Stomach (tissue), 7 donors: ENCODE data around the gene SPDYE17.

DNA sequence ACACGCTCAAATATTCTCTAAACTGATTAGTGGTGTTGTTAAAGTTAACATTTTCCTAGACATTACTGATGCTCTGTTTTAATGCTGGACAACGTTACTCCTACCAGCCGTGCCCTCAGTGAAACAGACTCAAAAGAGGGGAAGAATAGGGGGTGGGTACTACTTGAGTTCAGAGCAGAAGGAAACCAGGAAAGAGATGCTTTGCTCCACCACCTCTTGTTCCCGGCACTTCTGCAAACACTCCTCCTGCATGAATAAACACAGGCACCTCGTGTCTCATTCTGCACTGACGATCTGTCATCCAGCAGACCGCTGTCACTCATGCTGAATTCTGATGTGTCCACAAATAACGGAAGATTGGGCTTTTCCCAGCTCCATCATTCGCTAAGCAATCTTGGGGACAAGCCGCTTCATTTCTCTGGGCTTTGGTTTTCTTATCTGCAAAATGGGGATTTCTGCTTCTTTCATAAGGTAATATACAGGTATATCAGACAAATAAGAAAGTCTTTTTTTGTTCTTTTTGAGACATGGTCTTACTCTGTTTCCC lies 26.7 kb downstream of the YWHAG start:
- PRO-cap, result no peak
- RAMPAGE, long total RNA, 5 experiments, result no peak in any of the 5 experiments
- RRBS, result no CpG with 5 or more reads among the region's 10 CpGs

- PRO-cap, result no peak
- RAMPAGE, long total RNA, 5 experiments, result no peak in any of the 5 experiments
- RRBS, result 1% methylated on average over 17 of the region's 27 CpGs
These were observed 510 bp downstream of the YWHAG start for GRCh38 chr7:76358388-76358573.

DNA sequence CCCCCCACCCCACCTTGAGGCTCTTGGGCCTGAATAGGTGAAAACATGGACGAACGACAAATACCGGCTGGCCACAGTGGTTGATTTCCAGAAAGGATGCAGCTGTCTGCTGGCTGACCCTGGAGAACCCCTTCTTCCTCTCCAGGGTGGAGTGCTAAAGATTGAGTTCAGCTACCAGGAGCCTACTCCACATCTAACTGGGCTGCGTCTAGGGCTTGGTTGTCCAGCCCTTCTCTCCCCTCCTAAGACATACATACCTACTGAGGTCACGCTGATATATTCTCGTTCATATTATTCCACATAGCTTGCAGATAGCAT lies 887 bp upstream of the YWHAG start:
- PRO-cap, result bidirectional peak, plus-strand start at position 185 of the sequence, minus-strand start at position 98 of the sequence
- RAMPAGE, long total RNA, 5 experiments, result no peak in any of the 5 experiments
- RRBS, result no CpG with 5 or more reads among the region's 6 CpGs

GRCh38 chr7:76373107-76373626 lies 14.4 kb upstream of the YWHAG start:
- PRO-cap, result unidirectional peak, plus-strand start at chr7:76373485
- RAMPAGE, long total RNA, 5 experiments, result no peak in any of the 5 experiments
- RRBS, result no CpG with 5 or more reads among the region's 6 CpGs

DNA sequence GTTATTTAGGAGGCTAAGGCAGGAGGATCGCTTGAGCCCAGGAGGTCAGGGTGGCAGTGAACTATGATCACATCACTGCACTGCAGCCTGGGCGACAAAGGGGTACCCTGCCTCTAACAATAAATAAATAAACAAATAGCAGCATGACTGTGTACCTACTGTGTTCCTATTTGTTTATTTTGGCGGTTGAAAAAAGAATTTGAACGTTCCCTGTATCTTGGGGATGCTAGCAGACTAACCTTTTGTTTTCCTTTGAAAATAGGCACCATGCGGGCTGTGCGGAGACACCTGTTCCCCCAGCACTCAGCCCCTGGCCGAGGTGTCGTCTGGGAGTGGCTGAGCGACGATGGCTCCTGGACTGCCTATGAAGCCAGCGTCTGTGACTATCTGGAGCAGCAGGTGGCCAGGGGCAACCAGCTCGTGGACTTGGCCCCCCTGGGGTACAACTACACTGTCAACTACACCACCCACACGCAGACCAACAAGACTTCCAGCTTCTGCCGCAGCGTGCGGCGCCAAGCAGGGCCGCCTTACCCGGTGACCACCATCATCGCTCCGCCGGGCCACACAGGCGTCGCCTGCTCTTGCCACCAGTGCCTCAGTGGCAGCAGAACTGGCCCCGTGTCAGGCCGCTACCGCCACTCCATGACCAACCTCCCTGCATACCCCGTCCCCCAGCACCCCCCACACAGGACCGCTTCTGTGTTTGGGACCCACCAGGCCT lies 20.9 kb downstream of the DTX2 start:
- PRO-cap, result no peak
- RAMPAGE, long total RNA, 5 experiments, result start-site peak on the plus strand in 4 of 5 experiments, centred at positions 280 to 407 of the sequence, 12 to 53 reads per replicate
- RRBS, result no CpG with 5 or more reads among the region's 29 CpGs

GRCh38 chr7:76605767-76606518 lies 21.1 kb downstream of the POMZP3 start:
- PRO-cap, result no peak
- RAMPAGE, long total RNA, 5 experiments, result start-site peak on the plus strand in 1 of 5 experiments, at chr7:76606117-76606136 at its widest, 7 reads per replicate
- RRBS, result no CpG with 5 or more reads among the region's 9 CpGs

- PRO-cap, result no peak
- RAMPAGE, long total RNA, 5 experiments, result start-site peak on the plus strand in 1 of 5 experiments, at chr7:76610314-76610531 at its widest, 8 to 11 reads per replicate
- RRBS, result no CpG with 5 or more reads among the region's 12 CpGs
These were observed 16.9 kb downstream of the POMZP3 start for GRCh38 chr7:76609991-76610849.

DNA sequence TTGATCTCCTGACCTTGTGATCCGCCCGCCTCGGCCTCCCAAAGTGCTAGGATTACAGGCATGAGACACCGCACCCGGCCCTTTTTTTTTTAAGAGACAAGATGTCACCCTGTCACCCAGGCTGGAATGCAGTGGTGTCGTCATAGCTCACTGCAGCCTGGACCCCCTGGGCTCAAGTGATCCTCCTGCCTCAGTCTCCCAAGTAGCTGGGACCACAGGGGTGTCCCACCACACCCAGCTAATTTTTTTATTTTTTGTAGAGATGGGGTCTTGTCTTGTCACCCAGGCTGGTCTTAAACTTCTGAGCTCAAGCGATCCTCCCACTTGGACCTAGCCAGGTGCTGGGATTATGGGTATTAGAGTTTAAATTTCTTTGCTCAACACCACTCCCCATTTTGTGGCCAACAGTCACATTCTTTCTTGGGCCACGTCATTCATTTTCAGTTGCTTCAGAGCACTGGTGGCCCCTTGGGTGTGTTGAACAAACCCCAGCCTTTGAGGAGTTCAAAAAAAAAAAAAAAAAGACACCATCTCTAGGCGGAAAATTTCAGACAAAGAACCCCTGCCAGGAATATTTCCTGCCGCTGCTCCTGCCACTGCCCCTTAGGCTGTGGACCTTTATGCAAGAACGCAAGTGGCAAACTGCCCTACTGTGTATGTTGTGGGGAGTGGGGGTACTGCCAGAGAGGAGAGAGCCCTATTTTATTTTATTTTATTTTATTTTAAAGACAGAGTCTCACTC lies 77.1 kb downstream of the SPDYE17 start:
- PRO-cap, result no peak
- RAMPAGE, long total RNA, 5 experiments, result no peak in any of the 5 experiments
- RRBS, result no CpG with 5 or more reads among the region's 11 CpGs

GRCh38 chr7:77032164-77032601 lies at the start of gene SPDYE17:
TSS of gene SPDYE17 (minus strand) at chr7:77032361.
- PRO-cap, result no peak
- RAMPAGE, long total RNA, 5 experiments, result no peak in any of the 5 experiments
- RRBS, result no CpG with 5 or more reads among the region's 8 CpGs

GRCh38 chr7:77502250-77502693 lies 34.8 kb upstream of the PTPN12 start:
- PRO-cap, result no peak
- RAMPAGE, long total RNA, 5 experiments, result no peak in any of the 5 experiments
- RRBS, result no CpG with 5 or more reads among the region's 9 CpGs

DNA sequence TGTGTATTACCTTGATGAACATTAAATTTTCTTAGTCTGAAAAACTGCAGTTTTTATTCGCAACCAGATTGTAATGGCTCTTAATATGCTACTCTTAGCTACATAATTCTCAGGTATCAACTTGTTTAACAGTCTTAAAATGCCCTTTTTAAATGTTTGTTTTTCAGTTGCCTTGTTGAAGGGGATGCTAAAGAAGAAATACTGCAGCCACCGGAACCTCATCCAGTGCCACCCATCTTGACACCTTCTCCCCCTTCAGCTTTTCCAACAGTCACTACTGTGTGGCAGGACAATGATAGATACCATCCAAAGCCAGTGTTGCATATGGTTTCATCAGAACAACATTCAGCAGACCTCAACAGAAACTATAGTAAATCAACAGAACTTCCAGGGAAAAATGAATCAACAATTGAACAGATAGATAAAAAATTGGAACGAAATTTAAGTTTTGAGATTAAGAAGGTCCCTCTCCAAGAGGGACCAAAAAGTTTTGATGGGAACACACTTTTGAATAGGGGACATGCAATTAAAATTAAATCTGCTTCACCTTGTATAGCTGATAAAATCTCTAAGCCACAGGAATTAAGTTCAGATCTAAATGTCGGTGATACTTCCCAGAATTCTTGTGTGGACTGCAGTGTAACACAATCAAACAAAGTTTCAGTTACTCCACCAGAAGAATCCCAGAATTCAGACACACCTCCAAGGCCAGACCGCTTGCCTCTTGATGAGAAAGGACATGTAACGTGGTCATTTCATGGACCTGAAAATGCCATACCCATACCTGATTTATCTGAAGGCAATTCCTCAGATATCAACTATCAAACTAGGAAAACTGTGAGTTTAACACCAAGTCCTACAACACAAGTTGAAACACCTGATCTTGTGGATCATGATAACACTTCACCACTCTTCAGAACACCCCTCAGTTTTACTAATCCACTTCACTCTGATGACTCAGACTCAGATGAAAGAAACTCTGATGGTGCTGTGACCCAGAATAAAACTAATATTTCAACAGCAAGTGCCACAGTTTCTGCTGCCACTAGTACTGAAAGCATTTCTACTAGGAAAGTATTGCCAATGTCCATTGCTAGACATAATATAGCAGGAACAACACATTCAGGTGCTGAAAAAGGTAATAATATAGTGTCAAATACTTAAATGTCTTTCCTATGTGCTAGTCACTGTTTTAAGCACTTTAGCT lies 69.3 kb upstream of the RSBN1L start:
- PRO-cap, result no peak
- RAMPAGE, long total RNA, 5 experiments, result start-site peak on the plus strand in 2 of 5 experiments, centred at positions 291 to 1,101 of the sequence, 6 to 24 reads per replicate
- RRBS, result no CpG with 5 or more reads among the region's 6 CpGs

- PRO-cap, result no peak
- RAMPAGE, long total RNA, 5 experiments, result no peak in any of the 5 experiments
- RRBS, result no CpG with 5 or more reads among the region's 11 CpGs
These were observed 5.9 kb upstream of the RSBN1L start for GRCh38 chr7:77690196-77690899.

DNA sequence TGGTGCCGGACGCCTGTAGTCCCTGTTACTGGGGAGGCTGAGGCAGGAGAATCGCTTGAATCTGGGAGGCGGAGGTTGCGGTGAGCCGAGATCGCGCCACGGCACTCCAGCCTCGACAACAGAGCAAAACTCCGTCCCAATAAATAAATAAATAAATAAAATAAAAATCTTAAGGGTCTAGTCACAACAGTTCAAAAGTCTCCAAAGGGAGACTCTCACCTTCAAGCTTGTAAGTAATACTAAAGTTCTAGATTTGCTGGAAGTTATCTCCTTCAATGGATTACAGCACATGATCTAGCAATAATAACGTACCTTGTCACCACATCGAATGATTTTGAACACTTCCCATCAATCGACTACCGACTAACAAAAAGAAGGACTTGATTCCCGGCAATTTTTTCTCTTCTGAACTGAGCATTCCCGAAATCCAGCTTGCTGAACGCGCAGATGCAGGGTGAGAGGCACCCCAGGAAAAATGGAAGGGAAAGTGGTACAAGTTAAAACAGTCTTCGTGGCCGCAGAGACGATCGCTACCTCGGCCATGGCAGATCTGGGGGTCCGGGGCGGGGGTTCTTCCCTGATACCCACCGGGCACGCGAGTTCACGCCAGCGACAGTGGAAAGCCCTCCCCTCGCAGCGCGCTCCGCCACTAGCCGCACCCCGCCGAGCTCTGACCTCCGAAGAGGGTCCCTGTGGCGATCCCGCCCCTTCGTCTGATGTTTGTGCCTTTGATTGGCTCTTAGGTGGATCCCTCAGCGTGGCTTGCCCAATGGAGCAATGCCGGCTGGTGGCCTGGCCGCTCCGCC lies 472 bp upstream of the RSBN1L start:
- PRO-cap, result unidirectional peak, minus-strand start at position 330 of the sequence; bidirectional peak, plus-strand start outside the sequence, minus-strand start at position 672 of the sequence
- RAMPAGE, long total RNA, 5 experiments, result start-site peak on the minus strand in 4 of 5 experiments, centred at positions 318 to 676 of the sequence, 5 to 81 reads per replicate
- RRBS, result 2% methylated on average over 3 of the region's 46 CpGs

GRCh38 chr7:77697401-77697869 lies 1.2 kb downstream of the RSBN1L start:
- PRO-cap, result bidirectional peak, plus-strand start at chr7:77697573, minus-strand start at chr7:77697464
- RAMPAGE, long total RNA, 5 experiments, result no peak in any of the 5 experiments
- RRBS, result no CpG with 5 or more reads among the region's 18 CpGs

DNA sequence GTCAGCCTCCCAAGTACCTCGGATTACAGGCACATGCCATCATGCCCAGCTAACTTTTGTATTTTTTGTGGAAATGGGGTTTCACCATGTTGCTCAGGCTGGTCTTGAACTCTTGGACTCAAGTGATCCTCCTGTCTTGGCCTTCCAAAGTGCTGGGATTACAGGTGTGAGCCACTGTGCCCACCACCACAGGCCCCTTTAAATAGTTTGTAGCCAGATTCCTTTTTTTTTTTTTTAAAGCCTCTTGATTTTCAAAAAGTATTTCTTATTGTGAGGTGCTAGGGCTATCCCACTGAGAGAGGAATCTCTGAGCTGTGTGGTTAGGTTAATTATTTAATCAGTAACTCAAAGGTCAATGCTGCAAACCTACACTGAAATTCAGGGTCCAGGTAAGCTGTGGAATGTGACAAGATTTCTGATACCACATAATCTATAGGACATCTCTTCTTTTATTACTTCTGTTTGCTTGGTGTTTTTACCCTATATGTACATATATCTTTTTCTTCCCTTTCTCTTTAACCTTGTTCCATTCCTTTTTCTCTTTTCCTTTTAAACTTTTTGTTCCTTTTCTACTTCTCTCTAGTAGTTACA lies 31.8 kb downstream of the TMEM60 start:
- PRO-cap, result no peak
- RAMPAGE, long total RNA, 5 experiments, result no peak in any of the 5 experiments
- RRBS, result no CpG with 5 or more reads among the region's 1 CpG

GRCh38 chr7:77797511-77797919 lies 719 bp downstream of the TMEM60 start:
- PRO-cap, result no peak
- RAMPAGE, long total RNA, 5 experiments, result no peak in any of the 5 experiments
- RRBS, result no CpG with 5 or more reads among the region's 8 CpGs

DNA sequence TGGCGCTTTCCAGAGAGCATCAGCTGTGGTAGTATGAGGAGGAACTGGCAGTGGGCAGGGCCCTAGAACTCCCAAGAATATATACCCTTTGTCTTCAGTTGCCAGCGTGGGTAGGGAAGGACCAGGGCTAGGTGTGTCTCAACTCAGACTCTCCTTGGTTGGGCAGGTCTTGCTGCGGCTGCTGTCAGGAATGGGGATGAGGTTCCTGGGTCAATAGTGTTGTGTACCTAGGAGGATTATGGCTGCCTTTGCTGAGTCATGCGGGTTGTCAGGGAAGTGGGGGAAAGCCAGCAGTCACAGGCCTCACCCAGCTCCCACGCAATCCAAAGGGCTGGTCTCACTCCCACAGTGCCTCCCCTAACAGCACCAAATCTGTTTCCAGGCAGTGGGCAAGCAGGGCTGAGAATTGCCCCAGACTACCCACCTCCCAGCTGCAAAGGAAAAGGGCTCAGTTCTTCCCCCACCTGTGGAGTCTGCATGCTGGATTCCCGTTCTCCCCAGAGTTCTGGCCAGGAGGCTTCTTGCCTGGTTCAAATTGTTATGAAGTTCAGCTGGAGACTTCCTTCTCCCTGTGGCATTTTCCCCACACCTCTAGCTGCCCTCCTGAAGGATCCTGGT lies 191.9 kb upstream of the TMEM60 start:
- PRO-cap, result no peak
- RAMPAGE, long total RNA, 5 experiments, result start-site peak on the plus strand in 1 of 5 experiments, centred at position 373 of the sequence, 7 reads per replicate
- RRBS, result no CpG with 5 or more reads among the region's 6 CpGs

DNA sequence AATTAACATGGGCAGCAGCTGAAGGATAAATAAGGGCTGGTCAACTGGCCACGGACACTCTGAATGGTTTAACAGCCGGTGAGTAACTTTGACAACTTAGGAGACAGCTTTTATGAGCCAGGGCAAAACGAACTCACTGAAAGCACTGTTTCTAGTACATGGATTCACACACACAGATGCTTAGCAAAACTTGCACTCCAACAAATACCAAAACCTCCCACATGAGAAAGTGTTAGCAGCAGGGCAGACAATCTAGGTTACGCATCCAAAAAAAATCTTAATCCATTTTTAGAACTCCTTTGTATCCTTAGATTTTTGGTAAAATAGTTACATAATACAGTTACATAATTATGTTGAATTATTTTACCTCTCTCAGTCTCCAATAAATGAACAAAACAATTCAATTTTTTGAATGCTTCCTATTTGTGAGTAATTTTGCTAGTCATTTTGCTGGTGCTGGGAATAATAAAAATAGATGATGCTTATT lies 486.8 kb upstream of the TMEM60 start:
- PRO-cap, result no peak
- RAMPAGE, long total RNA, 5 experiments, result no peak in any of the 5 experiments
- RRBS, result no CpG with 5 or more reads among the region's 4 CpGs

DNA sequence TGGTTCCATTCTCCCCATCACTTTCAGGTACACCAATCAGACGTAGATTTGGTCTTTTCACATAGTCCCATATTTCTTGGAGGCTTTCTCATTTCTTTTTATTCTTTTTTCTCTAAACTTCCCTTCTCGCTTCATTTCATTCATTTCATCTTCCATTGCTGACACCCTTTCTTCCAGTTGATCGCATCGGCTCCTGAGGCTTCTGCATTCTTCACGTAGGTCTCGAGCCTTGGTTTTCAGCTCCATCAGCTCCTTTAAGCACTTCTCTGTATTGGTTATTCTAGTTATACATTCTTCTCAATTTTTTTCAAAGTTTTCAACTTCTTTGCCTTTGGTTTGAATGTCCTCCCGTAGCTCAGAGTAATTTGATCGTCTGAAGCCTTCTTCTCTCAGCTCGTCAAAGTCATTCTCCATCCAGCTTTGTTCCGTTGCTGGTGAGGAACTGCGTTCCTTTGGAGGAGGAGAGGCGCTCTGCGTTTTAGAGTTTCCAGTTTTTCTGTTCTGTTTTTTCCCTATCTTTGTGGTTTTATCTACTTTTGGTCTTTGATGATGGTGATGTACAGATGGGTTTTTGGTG lies 219.0 kb downstream of the MAGI2 start:
- PRO-cap, result no peak
- RAMPAGE, long total RNA, 5 experiments, result no peak in any of the 5 experiments
- RRBS, result no CpG with 5 or more reads among the region's 13 CpGs

DNA sequence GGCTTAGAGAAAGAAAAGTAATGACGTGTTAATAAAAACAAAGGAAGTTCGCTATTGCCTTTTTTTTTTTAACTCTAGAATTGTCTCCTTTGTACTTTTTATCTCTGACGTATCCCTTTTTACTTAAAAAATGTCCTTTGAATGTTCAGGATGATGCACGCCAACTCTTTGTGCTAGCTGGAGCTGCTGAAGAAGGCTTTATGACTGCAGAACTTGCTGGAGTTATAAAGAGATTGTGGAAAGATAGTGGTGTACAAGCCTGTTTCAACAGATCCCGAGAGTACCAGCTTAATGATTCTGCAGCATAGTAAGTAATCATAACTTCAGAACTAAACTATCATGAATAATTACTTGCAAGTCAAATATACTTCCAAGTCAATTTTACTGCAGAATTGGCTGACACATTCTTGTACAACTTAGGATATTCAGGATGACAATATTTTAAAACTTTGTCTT lies 64.5 kb downstream of the GNAI1 start:
- PRO-cap, result no peak
- RAMPAGE, long total RNA, 5 experiments, result no peak in any of the 5 experiments
- RRBS, result no CpG with 5 or more reads among the region's 5 CpGs